Bronchial lymph node (tissue), 1 donor: ENCODE measurements around a stretch of chr4.

- PRO-cap, result no peak
Observed at GRCh38 chr4:184853291-184853769, 27.6 kb upstream of the ACSL1 start.

- PRO-cap, result unidirectional peak, plus-strand start at chr4:184854888
Observed at GRCh38 chr4:184854607-184855132, 28.9 kb upstream of the ACSL1 start.

GRCh38 chr4:184882288-184882873, 56.6 kb upstream of the ACSL1 start:
- PRO-cap, result no peak

- PRO-cap, result no peak
Observed at GRCh38 chr4:185005026-185005570, 13.2 kb upstream of the HELT start.

DNA sequence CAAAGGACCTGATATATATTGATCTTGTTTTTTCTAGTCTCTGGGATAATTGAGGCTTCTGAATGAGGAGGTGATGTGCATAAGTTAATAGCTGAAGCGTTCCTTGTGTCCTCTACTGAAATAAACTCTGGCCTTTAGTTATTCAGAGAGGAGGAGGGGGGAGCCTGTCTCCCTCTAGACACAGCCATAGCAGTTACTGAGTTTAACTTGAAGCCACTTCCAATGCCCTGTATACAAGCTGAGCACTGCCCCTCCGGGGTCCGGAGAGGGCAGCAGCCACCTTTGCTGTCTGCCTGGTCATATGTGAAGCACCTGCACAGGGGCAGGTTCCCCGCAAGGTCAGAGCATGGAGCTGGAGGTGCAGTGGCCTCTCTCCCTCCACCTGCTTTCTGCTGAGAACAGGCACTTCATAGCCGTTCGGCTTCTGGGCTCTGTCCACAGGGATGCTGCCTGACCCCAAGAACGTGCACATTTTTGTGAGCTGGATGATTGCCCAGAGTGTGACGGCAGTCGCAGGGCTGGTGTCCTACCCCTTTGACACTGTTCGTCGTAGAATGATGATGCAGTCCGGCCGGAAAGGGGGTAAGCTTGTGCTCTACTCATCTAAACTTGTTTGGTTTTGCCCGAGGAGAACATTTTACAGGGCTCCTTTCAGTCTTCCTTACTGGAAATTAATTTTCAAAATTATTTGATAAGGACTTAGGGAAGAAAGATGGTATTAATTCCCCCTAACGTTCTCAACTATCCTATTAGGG, 2.4 kb downstream of the SLC25A4 start:
- PRO-cap, result no peak

- PRO-cap, result no peak
Observed at GRCh38 chr4:185147794-185148567, 4.9 kb downstream of the SLC25A4 start.

DNA sequence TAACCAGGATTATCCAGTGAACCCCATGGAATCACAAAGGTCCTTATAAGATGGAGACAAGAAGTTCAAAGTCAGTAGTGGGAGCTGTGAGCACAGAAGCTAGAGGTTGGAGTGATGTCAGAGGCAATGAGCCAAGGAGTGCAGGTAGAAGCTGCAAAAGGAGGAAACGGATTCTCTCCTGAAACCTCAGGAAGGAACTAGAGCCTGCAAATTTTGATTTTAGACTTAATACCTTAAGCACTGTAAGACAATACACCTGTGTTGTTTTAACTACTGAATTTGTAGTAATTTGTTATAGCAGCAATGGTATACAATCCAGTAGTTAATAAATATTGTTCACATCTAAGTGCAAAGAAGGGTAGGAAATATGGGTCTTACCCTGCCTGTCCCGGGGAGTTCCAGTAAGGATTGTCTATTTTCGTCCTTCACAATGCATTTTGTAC, 890 bp upstream of the CFAP97 start:
- PRO-cap, result unidirectional peak, minus-strand start at position 128 of the sequence

DNA sequence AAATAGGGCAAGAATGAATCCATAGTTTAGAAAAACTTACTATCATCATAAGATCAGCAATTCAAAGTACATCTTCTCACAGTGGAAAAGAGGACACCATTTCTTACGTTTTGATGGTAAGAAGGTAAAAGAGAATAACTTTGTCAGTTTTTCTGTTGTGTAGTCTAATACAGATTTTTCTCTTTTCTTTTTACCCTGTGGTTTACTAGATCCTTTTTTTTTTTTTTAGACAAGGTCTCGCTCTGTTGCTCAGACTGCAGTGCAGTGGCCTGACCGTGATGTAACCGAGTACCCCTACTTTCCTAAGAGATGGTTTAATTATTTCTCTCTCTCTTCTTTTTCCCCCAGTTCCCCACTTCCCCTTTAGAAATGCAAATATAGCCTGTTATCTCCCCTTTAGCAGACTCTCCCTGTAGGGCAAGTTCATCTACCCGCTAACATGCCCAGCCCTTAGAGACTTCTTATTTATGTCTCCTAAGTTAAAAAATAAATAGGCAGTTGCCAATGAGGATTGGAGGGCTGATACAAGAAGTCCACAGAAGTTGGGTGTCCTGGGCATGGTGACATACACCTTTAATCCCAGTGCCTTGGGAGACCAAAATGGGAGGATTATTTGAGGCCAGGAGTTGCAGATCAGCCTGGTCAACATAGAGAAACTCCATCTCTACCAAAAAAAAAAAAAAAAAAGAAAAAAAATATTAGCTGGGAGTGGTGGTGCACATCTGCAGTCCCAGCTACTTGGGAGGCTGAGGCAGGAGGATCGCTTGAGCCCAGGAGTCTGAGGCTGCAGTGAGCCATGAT, 4.5 kb downstream of the SNX25 start:
- PRO-cap, result unidirectional peak, minus-strand start at position 286 of the sequence

DNA sequence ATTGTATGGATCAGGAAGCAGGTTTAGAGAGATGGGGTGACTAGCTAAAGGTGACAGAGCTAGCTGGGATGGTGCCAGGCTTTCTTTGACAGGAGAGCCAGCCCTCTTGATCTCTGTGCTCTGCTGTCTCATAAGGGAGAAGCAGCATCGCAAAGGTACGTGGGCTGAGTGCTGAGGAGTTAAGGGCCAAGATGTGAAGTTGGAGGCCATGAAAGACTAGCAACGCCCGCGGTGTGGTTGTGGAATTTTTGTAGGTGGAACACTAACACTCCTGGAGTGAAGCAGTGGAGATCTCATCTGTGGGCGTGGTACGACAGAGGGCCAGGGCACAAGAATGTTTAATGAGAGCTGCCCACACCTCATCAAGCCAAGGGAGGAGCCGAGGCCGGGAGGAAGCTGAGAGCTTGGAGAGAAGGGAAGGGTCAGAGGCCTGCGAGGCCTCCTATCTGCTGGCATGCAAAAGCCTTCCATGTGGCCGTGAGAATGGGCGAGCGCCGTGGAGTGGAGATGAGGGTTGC, 19.5 kb downstream of the SNX25 start:
- PRO-cap, result no peak

- PRO-cap, result no peak
Observed at GRCh38 chr4:185384563-185385224, 11.0 kb downstream of the LRP2BP start.

DNA sequence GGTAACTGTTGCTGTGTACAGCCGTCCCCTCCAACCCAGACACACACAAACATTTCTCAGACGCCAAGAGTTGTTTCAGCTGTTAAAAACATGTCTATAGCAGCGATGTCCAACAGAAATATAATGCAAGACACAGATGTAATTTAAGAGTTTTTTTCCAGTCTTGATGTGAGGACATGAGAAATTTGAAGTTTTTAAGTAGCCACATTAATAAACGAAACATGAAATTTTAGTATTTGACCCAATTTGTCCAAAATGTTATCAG, 601 bp downstream of the ANKRD37 start:
- PRO-cap, result no peak

DNA sequence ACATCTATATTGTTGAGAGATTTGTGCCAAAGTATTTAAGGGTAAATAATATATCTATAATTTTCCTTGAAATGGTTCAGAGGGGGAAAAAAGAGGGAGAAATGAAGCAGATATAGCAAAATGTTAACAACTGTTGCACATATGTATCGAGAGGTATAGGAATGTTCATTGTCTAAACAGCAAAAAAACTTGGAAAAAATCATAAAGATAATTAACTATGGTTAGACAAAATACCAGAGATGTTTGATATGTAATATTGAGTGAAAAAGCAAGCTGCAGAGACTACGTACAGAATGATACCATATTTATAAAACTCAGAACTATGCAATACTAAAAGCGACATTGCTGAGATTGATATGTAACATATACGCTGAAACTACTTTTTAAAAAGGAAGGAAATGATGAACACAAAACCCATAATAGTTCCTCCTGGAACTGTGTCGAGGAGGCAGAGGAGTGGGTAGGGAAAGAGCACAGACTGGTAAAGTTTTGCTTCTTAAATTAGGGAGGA, 14.1 kb downstream of the UFSP2 start:
- PRO-cap, result unidirectional peak, plus-strand start at position 446 of the sequence

- PRO-cap, result bidirectional peak, plus-strand start at chr4:185471415, minus-strand start at chr4:185471072
Observed at GRCh38 chr4:185470424-185471191, 925 bp downstream of the CCDC110 start.

DNA sequence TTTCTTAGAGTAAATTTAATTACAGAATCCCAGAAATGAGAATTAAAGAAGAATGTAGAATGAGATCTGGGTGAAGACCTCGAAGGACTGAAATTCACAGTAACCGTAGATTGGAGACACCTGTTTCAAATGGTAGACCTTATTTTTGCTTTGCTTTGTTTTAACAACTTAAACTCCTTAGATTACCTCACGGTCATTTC, 12.5 kb downstream of the PDLIM3 start:
- PRO-cap, result no peak

GRCh38 chr4:185700531-185701208, 111.3 kb downstream of the SORBS2 start:
- PRO-cap, result no peak

GRCh38 chr4:185921708-185922378, 109.8 kb upstream of the SORBS2 start:
- PRO-cap, result no peak

DNA sequence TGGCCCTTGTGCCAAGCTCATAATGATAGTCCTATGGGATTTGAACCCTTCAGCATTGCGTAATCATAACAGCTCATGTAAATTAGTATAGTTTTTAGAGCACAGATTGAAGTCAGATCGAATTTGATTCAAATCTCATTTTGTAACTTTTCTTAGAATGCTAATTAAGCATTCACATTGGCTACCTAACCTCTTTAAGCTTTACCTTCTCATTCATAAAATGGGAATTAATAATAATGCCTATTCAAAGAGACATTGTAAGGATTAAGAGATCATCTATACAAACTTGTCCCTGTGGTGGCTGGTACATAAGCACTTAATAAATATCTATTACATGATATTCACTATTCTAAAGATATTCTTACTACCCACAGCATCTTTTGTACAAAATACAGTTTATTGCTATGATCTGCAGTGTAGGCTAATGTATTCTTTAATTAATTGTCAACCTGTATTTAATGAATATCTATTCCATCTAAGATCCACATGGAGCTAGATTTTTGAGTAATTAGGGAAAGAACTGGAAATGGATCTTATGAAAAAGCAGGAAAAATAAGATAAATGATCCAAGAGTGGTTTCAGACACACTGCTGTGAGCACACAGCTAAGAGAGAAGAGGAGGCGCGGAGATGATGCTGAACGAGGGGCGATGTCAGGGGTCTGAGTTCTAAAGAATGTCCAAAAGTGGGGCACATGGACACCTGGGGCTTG, 48.0 kb downstream of the TLR3 start:
- PRO-cap, result no peak

DNA sequence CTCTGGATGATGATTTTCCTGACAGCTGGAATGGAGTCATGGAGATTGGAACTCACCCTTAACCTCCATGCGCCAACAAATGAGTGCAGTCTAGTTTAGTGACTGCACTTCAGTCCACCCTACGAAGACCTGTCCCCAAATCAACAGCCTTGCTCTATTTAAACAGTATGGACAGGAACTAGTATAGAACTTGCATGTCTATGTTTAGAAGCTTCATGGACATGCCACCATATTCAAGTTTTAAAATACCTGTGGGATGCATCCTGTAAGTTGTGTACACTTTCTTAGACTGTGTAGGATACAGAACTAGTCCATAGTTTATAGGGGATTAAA, 45.8 kb upstream of the CYP4V2 start:
- PRO-cap, result no peak

- PRO-cap, result bidirectional peak, plus-strand start at chr4:186151731, minus-strand start at chr4:186151597
Observed at GRCh38 chr4:186151487-186152445, 39.6 kb upstream of the CYP4V2 start.

- PRO-cap, result no peak
Observed at GRCh38 chr4:186242103-186242334, 14.7 kb downstream of the KLKB1 start.